Heart right ventricle (tissue), 2 donors: ENCODE measurements around a stretch of chr10.

GRCh38 chr10:119421518-119421954 is 121.0 kb downstream of the RGS10 start:
- PRO-cap, 2 experiments: no peak in any of the 2 experiments

GRCh38 chr10:119441837-119442870 is 100.4 kb downstream of the RGS10 start:
- PRO-cap, 2 experiments: no peak in any of the 2 experiments

GRCh38 chr10:119449991-119450587 is 92.4 kb downstream of the RGS10 start:
- PRO-cap, 2 experiments: no peak in any of the 2 experiments

DNA sequence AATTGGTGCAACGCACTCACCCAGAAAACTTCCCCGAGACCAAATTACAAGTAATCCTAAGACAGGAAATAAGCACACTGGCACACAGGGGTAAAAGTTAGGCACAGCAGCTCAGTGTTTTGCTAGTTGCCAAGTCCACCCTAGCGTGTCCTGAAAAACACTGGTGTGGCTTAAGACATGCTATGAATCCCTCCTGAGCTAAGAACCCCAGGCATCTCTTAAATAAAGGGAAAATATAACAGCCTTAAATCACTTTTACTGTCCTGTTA is 1.8 kb upstream of the RGS10 start:
- PRO-cap, 2 experiments: no peak in any of the 2 experiments

- PRO-cap, 2 experiments: no peak in any of the 2 experiments
These were observed 2.1 kb downstream of the BAG3 start for GRCh38 chr10:119653117-119653851.

GRCh38 chr10:119657655-119658100 is 6.5 kb downstream of the BAG3 start:
- PRO-cap, 2 experiments: peak in 1 of 2 experiments; most common minus-strand start chr10:119657909 (in 1)

GRCh38 chr10:119676252-119677480 is 25.5 kb downstream of the BAG3 start:
- PRO-cap, 2 experiments: no peak in any of the 2 experiments

DNA sequence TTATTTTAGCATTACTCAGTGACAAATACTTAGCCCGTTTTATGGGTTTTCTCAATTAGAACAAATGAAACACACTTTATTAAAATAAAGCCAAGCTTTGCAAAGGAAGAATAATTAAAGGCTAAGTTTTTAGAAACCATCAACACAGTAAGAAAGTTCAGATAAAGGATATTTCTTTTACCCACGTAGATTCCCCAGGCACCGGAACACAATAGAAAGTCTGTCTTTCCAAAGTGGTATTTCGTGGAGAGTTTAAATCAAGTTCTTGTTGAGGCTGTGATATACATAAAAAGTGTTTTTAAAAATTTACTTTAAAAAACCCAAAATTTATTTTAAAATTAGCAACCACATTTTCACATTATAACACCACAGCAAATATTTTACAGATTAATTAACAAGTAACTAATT is 15.5 kb downstream of the MCMBP start:
- PRO-cap, 2 experiments: no peak in any of the 2 experiments

DNA sequence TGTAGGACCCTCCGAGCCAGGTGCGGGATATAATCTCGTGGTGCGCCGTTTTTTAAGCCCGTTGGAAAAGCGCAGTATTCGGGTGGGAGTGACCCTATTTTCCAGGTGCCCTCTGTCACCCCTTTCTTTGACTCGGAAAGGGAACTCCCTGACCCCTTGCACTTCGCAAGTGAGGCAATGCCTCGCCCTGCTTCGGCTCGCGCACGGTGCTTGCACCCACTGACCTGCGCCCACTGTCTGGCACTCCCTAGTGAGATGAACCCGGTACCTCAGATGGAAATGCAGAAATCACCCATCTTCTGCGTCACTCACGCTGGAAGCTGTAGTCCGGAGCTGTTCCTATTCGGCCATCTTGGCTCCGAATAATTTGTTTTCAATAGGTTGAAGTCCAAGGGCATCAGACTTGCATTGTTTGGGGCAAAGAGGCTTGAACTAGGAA is 217.0 kb upstream of the PLPP4 start:
- PRO-cap, 2 experiments: no peak in any of the 2 experiments

DNA sequence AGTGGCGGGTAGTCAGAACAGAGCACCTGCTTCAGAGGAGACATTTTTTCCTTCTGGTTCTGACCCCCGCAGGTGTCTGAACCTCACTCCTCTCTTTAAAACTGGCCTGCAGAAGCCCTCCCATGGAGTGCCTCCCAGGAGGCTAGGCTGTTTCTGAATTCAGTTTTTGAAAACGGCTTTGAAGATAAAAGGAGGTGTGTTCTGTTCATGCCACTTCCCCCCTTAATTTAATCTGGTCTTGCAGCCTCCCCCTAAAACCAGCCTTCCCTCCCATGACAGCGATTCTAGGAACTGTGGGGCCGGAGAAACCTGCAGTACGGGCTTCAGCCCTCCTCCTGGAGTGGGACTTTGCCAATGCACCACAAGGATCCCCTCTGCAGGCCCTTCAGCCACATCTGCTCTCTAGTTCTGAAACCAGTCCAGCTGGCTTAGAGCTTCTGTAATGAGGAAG is 26.1 kb upstream of the PLPP4 start:
- PRO-cap, 2 experiments: peak in 1 of 2 experiments; most common plus-strand start position 163 of the sequence (in 1)

DNA sequence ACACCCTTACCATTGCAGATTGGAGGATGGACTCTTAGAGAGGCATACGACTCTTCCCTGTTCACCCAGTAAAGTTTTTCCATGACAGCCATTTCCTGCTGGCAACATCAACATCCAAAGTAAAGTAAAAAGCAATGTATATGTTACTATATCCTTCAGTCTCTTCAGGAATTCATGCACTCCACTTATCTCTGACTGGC is 297.1 kb downstream of the WDR11 start:
- PRO-cap, 2 experiments: peak in 1 of 2 experiments; most common minus-strand start position 65 of the sequence (in 1)

DNA sequence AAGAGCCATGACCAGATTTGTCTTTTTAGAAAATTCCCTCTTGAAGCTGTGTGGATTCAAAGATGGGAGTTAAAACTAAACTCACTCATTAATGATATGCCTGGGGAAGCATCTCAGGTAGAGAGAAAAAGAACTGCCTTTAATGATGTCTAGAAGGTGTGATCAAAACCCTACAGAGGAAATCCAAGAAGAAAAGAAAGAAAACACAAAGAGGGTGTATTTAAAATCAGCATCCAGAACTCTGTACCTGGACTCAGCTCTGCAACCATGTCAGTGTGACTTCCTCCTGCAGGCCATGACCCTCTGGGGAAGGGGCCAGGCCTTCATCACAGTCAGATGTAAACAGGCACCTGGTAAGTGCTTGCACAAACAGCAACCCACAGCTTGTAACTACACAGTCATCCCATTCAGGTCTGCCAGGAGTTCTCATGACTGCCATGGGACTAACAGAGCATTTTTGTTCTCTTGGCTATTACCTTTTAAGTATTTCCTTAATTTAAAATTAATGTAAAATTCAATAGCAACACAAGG is 307.6 kb downstream of the WDR11 start:
- PRO-cap, 2 experiments: no peak in any of the 2 experiments

DNA sequence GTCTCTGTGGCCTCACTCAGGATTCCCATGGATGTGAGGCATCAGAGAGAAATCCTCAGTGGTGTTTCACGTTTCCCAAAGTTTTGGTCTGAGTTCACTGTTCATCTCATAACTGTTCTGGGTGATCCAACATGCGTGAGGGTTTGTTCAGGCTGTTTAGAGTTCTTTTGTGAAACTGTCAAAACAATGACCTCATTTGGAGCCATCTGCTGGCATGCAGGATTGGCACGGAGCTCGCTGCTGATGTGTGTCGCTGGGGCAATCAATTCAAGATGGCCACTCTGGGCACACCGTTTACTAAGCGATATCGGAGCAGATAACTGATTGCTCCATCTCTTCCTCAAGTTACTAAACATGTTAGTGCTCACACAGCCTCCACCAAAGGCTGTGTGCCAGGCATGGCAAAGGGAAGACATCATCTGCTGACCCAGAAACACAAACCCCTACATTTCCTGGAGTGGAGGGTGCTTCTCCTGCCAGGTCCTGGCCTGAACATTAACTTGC is 365.6 kb downstream of the WDR11 start:
- PRO-cap, 2 experiments: no peak in any of the 2 experiments

DNA sequence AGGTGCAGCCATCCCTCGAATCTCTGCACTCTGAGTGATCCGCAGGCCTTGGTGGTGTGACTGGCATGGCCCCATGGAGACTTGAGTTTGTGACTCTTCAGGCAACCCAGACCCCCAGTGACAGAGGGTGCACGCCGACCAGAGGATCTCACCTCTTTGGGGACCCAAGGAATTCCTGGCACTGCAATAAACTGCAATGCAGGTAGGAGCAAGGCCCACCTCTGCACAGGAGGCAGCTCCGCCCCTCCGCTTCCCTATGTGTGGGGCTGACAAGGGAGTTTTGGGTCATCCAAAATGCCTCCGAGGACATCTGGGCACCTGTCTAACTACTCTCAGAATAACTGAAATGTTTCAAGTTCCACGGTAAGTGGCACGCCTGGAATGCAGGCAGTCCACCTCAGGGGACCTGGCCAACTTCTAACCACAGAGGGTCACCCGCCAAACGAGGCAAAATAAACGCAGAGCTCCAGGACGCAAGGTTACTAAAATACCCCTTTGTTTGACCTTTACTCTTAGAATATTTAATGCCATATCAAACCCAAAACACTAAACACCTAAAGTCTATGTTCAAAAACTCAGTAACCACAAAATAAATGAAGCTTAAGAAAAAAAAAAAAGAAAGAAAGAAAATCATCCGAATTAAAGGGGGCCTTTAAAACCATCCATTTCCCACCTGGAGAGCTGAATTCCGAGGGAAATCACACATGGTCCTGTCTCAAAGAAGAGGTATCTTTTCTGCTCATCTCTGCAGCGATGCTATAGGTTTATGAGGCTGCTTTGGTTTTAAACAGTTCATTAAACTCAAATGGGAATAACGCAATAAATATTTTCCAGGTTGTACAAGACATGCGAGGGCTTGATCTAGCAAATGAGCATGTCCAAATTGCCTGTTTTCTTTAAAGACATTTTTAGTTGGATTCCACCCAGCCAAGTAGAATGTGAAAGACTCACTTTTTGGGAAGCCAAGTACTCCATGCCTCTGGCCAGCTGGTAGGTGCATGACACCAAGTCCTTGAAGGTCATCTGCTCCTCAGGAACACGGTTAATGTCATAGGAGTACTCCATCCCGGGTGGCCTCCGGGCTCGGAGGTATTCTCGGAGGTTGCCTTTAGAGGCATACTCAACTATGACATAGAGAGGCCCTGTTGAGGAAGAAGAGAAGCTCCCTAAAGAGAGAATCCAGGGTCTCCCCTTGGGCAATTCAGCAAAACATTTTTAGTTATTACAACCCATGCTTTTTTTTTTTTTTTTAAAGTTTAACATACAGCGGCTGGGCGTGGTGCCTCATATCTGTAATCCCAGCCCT is 102.2 kb downstream of the FGFR2 start:
- PRO-cap, 2 experiments: no peak in any of the 2 experiments

- PRO-cap, 2 experiments: no peak in any of the 2 experiments
These were observed 94.5 kb downstream of the FGFR2 start for GRCh38 chr10:121503602-121504192.

DNA sequence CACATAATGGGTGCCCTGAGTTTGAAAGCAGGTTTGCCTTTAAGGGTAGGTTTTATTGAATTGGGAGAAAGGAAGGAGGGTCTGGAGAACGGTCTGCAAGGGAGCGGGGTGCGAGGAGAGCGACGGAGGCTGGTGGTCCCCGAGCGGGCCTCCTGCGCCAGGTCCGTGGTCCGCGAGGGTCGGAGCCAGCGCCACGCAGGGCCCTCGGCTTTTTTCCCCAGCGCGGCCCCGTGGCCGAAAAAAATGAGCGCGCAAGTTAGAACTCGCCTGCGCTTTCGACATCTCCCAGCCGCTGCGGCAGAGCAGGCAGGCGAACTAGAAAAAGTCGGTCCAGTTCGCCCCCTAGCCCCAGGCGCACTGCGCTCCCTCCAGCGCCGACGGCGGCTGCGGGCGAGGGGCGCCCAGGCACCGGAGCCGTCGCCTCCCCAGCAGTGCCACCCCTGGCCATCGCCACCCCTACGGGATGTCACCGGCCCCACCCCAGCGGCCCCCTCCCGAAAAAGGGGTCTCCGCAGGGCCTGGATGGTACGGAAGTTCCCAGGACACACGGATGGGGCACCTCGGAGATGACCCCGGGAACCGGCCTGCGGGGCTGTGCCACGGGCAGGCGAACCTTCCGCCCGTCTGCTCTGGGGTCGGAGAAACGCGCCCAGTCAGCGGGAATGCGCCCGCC is 1.1 kb downstream of the FGFR2 start:
- PRO-cap, 2 experiments: no peak in any of the 2 experiments

DNA sequence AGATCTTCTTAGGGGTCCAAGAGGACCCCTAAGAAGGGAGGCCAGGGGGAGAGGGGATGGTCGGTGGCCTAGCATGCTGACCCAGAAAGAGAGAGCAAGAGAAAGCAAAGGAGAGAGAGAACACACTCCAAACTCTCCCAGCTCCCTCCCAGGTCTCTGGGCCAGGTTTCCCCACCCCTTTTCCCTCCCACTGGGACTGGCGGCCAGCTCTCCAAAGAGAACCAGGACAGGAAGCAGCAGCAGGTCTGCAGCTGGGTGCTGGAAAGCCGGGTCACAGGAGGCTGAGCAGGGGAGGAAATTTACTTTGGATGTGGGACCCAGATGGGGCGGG is 70.4 kb upstream of the FGFR2 start:
- PRO-cap, 2 experiments: no peak in any of the 2 experiments

DNA sequence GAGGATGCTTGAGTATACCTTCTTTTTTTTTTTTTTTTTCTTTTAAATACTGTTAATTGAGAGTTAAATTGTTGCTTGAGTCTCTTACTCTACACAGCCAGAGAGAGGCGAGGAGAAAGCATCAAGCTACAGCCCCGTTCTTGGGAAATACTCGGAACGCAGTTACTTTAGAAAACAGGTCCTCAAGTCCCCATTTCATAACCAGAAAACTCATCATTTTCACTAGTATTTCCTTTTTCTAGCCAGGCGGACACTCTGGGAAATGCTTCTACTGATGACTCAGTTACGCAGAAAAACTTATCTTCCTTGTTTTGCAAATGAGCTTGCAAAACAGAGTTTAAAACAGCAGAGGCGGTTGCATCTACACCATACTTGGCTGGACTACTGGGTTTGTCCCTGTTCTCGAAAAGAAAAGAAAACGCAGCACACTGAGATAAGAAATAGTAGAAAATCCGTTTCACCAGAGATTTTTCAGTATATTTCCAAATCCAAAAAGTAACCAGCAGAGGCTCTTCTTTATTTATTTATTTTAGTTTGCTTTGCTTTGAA is 111.5 kb upstream of the FGFR2 start:
- PRO-cap, 2 experiments: peak in 2 of 2 experiments; most common plus-strand start position 328 of the sequence (in 2); most common minus-strand start position 212 of the sequence (in 1)

DNA sequence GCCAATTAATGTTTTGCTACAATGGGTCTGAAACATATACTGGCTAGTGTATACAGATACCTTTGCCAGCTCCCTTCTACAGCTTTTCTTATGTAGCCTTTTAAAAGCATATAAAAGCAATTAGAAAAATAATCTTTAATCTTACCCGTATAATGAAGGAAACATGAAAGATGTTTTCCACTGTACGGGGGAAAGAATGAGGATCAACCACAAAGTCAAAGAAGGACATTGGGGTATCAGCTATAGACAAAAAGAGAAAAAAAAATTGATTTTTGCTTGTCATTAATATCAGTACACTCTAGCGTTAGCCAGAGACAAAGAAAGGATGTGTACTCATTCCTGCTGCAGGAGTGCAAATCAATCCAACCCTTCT is 13.8 kb downstream of the NSMCE4A start:
- PRO-cap, 2 experiments: no peak in any of the 2 experiments

GRCh38 chr10:122060252-122060515 is 71.2 kb downstream of the TACC2 start:
- PRO-cap, 2 experiments: no peak in any of the 2 experiments